ENCODE measurements around a stretch of chr5.

DNA sequence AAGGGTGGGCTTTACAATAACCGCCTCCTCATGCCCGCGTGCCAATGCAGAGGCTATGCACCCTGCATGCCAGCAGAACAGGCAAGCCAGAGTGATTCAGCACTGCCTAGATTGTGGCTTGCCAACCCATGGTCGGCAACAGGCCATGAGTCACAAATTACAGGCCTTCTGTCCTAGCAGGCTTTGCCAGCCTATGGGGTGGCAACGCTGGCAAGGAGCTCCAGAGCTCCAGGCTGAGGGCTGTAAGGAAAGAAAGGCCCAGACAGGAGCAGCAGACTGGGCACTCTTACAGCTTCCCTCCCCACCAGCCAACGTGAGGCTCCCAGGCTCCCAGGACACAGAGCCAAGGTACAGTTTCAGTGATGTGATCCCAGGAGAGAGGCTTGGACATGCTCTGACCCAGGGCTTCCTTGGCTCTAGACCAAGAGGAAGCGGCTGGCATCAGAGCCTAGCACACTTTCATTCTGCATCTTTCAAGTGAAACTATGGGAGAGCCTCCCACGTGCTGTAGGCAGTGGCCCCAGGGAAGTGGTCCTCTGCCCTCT is 54.2 kb upstream of the VDAC1 start:
- RRBS = no CpG with 5 or more reads among the region's 8 CpGs

- RRBS = no CpG with 5 or more reads among the region's 12 CpGs
Observed at GRCh38 chr5:134099893-134100890, 14.3 kb upstream of the TCF7 start.

GRCh38 chr5:134111565-134112815 is 2.5 kb upstream of the TCF7 start:
- RRBS = no CpG with 5 or more reads among the region's 7 CpGs

- RRBS = no CpG with 5 or more reads among the region's 6 CpGs
Observed at GRCh38 chr5:134124461-134124952, 10.0 kb downstream of the TCF7 start.

- RRBS = no CpG with 5 or more reads among the region's 10 CpGs
Observed at GRCh38 chr5:134124953-134125685, 10.6 kb downstream of the TCF7 start.

DNA sequence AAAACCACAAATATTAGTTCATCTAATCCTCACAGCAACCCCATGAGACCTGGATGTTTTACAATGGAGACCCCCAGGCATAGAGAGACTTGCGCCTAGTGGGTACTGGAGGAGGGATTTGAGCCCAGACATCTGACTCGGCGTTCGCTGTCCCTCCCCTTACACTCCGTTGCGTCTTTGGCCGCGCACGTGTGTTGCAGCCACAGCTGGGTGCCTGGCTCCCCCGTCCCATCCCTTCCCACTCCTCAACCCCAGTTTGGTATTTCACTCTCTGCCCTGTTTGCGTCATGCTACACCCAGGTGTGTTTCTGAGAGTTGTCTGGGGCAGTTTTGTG is 13.4 kb downstream of the TCF7 start:
- RRBS = no CpG with 5 or more reads among the region's 11 CpGs

GRCh38 chr5:134202832-134203922 is 22.7 kb downstream of the PPP2CA start:
- RRBS = no CpG with 5 or more reads among the region's 5 CpGs

- RRBS = no CpG with 5 or more reads among the region's 7 CpGs
Observed at GRCh38 chr5:134279393-134280167, 53.7 kb upstream of the PPP2CA start.

DNA sequence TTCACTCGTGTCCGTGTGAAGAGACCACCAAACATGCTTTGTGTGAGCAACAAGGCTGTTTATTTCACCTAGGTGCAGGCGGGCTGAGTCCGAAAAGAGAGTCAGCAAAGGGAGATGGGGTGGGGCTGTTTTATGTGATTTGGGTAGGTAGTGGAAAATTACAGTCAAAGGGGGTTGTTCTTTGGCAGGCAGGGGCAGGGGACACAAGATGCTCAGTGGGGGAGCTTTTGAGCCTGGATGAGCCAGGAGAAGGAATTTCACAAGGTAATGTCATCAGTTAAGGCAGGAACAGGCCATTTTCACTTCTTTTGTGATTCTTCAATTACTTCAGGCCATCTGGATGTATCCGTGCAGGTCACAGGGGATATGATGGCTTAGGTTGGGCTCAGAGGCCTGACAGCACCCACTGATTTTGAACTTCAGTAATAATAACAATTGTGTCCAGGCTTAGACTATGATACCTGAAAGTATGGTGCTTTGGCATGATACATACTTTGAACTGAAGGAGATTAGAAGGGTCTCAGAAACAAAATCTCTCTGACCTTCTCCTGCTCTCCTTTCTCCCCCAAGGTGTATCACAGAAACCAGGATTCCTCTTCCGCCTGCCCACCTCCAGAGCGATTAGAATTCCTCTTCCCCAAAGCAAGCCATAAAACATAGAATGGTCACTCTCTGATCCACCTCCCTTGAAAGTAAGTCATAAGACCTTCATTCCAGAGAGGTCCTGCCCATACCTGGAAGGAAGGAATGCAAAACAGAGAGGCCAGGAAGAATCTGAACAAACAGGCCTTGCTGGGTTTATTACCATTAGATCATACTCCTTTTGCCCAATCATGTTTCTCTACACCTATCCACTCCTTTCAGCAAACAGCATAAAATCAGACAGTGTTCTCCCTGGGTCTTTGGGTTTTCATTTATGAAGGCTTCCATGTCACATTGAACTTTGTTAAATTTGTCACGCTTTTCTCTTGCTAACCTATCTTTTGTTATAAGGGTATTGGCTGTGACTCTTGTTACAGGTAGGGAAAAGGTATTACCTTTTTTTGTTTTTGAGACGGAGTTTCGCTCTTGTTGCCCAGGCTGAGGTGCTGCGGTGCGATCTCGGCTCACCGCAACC is 21.1 kb downstream of the CDKL3 start:
- RRBS = no CpG with 5 or more reads among the region's 14 CpGs

- RRBS = no CpG with 5 or more reads among the region's 6 CpGs
Observed at GRCh38 chr5:134370176-134370877, 1.0 kb upstream of the UBE2B start.

DNA sequence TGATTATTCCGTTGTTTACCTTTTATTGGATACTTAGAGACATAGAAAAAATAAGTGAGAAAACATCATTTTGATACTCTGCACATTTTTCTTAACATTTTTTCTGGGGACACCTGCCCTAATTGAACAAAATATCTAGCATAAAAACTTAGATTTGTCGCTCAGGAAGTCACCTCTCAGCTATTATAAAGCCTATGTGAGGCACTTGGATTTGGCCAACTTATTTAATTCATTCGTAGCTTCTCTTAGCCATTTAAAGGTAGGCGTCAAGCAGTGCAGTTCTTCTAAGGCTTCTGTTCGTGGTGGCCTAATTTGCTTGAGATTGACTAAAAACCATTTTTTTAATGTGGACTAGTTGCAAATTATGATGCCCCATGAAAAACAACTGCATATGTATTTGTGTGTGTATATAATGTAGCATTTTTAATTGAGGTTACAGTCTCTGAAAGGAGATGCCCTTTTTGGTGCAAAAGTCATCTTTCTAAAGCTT is 1.1 kb downstream of the UBE2B start:
- RRBS = no CpG with 5 or more reads among the region's 5 CpGs

- RRBS = no CpG with 5 or more reads among the region's 4 CpGs
Observed at GRCh38 chr5:134396076-134396613, 15.5 kb downstream of the CDKN2AIPNL start.

GRCh38 chr5:134397136-134398338 is 14.1 kb downstream of the CDKN2AIPNL start:
- RRBS = no CpG with 5 or more reads among the region's 6 CpGs

DNA sequence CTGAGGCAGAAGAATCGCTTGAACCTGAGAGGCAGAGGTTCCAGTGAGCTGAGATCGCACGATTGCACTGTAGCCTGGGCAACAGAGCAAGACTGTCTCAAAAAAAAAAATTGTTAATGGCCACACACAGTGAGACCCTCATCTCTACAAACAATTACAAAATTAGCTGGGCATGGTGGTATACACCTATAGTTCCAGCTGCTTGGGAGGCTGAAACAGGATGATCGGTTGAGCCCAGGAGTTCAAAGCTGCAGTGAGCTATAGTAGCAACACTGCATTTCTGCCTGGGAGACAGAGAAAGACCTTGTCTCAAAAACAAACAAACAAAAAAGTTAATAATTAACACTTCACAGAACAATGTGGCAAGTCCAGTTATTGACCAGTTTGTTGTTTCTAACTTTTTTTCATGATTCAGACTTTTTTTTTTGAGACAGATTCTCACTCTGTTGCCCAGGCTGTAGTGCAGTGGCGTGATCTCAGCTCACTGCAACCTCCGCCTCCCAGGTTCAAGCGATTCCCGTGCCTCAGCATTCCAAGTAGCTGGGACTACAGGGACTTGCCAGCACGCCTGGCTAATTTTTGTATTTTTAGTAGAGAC is 4.2 kb upstream of the CDKN2AIPNL start:
- RRBS = no CpG with 5 or more reads among the region's 9 CpGs

- RRBS = under 1% methylated on average over 18 of the region's 36 CpGs
Observed at GRCh38 chr5:134465554-134466255, 54.0 kb upstream of the CDKN2AIPNL start.

- RRBS = no CpG with 5 or more reads among the region's 13 CpGs
Observed at GRCh38 chr5:134555785-134556442, 30.4 kb downstream of the JADE2 start.

DNA sequence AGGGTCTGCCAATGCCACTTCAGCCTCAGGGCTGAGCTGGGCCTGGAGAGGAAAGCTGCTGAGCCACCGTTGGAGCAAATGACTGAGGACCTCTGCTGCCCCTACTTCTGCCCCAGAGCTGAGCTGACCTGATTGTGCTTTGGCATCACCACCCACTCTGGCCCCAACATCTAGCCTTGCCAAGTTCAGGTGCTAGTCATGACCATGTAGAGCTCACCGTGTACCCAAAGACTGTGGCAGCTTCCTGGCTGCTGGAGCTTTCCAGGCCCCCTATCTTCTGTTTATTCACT is 49.0 kb downstream of the JADE2 start:
- RRBS = no CpG with 5 or more reads among the region's 2 CpGs

DNA sequence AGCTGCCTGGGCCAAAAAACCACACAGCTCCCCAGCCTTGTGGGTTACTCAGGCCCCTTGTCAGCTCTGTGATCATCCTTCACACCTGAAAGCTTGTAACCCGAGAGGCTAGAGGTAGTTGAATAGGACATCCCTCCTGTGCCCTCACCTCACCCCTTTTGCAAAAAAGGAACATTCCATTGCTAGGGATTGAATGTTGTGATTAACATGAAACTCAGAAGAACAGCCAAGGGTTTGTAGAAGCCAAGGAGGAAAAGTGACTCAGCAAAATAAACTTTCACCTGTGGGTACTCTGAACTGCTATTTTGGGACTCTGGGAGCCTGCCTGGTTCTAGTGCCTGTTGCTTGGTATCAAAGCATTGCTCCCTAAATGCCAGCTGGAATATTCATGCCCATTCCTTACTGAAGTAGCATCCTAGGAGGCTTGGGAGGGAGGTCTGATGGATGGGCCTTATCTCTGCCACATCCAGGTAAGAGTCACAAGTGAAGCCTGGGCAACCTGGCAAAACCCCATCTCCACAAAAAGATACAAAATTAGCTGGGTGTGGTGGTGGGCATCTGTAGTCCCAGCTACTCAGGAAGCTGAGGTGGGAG is 40.2 kb downstream of the SAR1B start:
- RRBS = no CpG with 5 or more reads among the region's 1 CpG

GRCh38 chr5:134634303-134634622 is 1.6 kb upstream of the SAR1B start:
- RRBS = no CpG with 5 or more reads among the region's 9 CpGs

- RRBS = no CpG with 5 or more reads among the region's 8 CpGs
Observed at GRCh38 chr5:134773533-134774120, 15.0 kb downstream of the DDX46 start.

Measured in BE2C (cell line).